Measurements from ENCODE around the genes SIGLEC14, ZNF528, ZNF534, ZNF611, ZNF888, ZNF665 and ZNF677.

DNA sequence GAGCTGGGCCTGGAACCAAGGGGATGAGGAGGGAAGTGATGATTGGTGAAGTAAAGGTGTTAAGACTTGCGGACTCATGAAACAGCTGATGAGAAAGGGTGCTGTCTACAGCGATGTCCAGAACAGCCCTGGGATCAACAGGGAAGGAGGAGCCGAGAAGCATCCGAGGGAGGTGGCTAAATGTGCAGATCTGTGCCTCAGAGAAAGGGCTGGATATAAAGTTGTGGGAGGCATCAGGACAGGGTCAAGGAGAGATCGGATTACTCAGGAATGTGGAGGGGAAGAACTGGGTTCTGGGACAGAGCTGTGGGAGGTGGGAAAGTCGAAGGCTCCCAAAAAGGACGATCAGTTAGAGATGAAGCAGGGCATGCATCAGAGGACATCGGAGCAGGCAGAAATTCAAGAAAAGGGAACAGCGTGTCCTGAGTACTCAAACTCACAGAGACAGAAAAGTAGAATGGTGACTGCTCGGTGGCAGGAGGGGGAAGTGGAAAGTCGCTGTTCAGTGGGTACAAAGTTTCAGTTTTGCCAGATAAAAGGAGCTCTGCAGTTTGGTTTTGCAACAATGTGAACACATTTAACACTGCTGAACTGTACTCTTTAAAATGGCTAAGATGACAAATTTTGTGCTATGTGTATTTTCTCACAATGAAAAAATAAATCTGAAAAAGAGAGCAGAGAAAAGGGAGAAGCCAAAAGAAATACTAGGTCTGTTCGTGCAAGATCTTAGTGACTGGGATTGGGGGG is 1.8 kb downstream of the SIGLEC14 start:
- PRO-cap, 2 experiments, result no peak in any of the 2 experiments

GRCh38 chr19:51646662-51646997 is at the start of gene SIGLEC14:
TSS of gene SIGLEC14 (minus strand) at chr19:51646825.
- PRO-cap, 2 experiments, result no peak in any of the 2 experiments

GRCh38 chr19:51743450-51743875 is 8.2 kb downstream of the FPR1 start:
- PRO-cap, 2 experiments, result no peak in any of the 2 experiments

DNA sequence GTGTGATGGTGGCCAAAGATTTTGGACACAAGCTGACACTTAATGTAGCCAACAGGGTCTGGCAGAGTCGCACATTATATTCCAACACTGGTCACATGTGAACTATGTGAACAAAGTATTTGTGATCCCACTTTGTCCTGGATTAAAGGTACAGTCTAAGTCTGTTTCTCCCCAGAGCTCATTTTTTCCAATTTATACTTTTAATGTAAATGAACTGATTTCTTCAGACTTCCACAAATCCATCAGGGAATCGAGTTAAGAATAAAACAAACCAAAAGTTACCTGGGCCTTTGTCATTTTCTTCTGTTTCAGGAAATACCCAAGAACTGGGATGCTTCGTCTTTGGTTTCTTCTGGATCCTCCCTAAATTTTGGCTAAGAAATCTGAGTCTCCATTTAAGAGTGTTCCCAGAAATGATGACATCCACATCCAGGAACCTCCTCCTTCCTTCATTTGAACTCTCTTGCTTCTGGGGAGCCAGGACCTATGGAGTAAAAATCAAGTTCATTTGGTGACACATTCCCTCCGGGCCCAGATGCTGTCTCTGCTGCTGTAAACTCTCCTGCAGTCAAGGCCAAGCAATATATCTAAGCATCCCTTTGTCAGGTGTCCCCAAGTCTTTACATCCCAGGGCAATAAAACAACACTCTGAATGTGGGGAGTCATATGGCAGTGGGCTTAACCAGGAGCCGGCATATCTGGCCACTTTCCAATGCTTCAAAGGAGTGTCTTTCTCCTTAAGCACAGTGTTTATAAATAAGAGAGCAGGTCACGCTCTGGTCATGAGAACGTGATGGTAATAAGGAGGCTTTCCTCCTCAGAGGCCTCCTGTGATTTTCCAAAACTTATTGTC is 4.8 kb downstream of the ZNF649 start:
- PRO-cap, 2 experiments, result no peak in any of the 2 experiments

GRCh38 chr19:52226071-52226424 is 36.2 kb downstream of the PPP2R1A start:
- PRO-cap, 2 experiments, result no peak in any of the 2 experiments

DNA sequence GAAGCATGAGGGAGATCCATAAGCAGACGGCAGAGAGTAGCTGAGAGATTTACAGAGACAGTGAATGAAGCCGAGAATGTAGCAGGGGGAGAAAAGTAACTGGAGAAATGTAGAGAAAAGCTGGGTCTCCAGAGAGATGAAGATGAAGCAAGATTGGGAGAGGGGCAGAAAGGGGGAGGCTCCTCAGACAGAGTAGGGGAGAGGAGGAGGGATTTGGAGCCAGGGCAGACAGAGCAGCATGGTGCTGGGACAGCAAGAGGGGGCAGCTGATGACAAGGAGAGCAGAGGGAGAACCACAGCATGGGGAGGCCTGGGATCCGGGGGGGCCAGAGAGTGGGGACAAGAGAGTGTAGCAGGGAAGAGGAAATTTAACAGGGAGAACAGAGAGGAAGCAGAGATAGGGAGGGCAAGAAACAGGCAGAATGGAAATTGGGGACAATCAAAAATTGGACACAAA is 975 bp downstream of the ZNF610 start:
- PRO-cap, 2 experiments, result no peak in any of the 2 experiments

- PRO-cap, 2 experiments, result peak in 2 of 2 experiments; most common plus-strand start chr19:52397849 (in 2); most common minus-strand start chr19:52397784 (in 2)
These were observed at the start of gene ZNF528 for GRCh38 chr19:52397501-52398050. TSS of gene ZNF528 (plus strand) at chr19:52397849.

GRCh38 chr19:52428842-52429412 is at the start of gene ZNF534:
TSS of gene ZNF534 (plus strand) at chr19:52429148.
- PRO-cap, 2 experiments, result no peak in any of the 2 experiments

- PRO-cap, 2 experiments, result no peak in any of the 2 experiments
These were observed 1.2 kb downstream of the ZNF808 start for GRCh38 chr19:52528529-52529195.

GRCh38 chr19:52533846-52534302 is 6.4 kb downstream of the ZNF808 start:
- PRO-cap, 2 experiments, result no peak in any of the 2 experiments

GRCh38 chr19:52558677-52559208 is 11.3 kb upstream of the ZNF701 start:
- PRO-cap, 2 experiments, result no peak in any of the 2 experiments

- PRO-cap, 2 experiments, result peak in 2 of 2 experiments; most common plus-strand start chr19:52601301 (in 2); most common minus-strand start chr19:52601021 (in 1)
These were observed 30.9 kb downstream of the ZNF701 start for GRCh38 chr19:52600664-52601646.

DNA sequence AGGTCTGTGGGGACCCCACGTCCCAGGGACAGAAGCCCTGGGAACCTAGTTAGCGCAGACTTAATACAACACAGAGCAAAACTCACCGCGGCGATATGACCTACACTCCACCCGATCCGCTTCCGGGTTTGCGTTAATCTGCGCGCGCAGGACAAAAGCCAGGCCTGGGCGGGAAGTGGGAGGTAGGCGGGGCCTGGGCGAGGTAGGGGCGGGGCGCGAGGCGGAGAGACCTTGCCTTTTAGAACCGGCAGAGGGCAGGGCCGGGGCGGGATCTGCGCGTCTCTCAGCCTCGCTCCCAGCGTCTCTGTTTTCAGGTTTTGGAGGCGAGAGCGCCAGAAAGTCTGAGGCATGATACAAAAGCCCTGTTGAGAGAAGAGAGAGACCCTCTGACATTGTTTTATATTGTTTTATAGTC is at the start of gene ZNF611:
TSS of gene ZNF611 (minus strand) at position 130 of the 415 bp plus-strand sequence.
- PRO-cap, 2 experiments, result peak in 2 of 2 experiments; most common plus-strand start position 257 of the sequence (in 1); most common minus-strand start position 130 of the sequence (in 2)

DNA sequence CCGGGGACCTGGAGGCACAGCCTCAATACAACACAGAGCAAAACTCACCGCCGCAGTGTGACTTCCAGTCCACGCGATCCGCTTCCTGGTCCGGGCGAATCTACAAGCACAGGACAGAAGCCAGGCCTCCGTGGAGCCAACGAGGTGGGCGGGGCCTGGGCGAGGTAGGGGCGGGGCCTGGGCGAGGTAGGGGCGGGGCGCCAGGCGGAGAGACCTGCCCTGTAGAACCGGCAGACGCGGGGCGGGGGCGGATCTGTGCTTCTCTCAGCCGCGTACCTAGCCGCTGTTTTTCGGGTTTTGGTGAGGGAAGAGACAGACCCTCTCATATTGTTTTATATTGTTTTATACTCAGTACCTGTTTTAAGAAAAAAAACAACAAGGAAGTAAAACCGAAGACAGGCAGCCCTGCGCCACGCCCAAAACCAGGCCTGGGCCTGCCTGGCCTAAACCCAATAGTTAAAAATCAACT is at the start of gene ZNF888:
TSS of gene ZNF888 (minus strand) at position 108 of the 469 bp plus-strand sequence.
- PRO-cap, 2 experiments, result peak in 2 of 2 experiments; most common plus-strand start position 224 of the sequence (in 2); most common minus-strand start position 102 of the sequence (in 2)

GRCh38 chr19:52945590-52946369 is 16.9 kb downstream of the ZNF816 start:
- PRO-cap, 2 experiments, result no peak in any of the 2 experiments

GRCh38 chr19:53193109-53193802 is at the start of gene ZNF665:
TSS of gene ZNF665 (minus strand) at chr19:53193358.
- PRO-cap, 2 experiments, result peak in 2 of 2 experiments; most common plus-strand start chr19:53193463 (in 2); most common minus-strand start chr19:53193344 (in 2)

DNA sequence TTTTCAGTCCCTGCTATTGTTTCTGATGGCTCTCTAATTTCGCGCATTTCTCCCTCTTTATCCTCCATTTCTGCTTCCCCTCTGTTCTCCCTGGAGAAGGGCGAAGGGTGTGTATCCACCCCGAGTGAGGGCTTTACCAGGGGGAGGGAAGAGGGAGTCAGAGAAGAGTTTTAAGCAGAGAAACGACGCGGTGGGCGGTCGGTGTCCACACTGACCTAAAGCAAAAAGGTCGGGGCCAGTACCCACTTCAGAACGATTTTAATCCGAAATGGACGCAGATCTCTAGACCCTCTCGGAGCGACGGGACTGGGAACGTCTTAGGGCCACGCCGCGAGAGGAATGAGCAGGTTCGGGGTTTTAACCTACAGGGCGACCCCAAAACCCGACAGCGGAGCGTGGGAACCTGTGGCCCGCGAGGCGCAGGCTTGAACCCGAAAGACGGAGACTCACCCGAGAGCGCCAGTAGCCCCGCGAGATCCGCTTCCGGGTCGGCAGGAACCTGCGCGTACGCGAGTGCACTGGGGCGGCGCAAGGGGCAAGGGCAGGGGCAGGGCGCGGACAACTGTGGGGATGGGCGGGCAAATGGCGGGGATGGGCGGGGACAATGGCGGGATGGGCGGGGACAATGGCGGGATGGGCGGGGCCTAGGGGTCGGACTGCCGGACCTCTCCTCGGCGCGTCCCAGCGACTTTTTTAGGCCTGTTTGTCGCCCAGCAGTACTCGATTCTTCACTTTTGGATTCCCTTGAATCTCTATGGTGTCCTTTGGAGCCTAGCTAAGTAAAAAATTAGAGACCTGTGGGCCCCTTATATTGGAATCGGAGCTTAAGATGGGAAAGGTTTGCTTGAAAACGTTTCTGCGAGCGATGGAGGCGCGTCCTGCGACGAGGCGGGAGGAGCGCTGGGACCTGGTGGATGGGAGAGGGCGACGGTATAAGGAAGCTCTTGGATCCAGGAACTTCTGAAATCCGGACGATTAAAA is at the start of gene ZNF677:
TSS of gene ZNF677 (minus strand) at position 490 of the 981 bp plus-strand sequence.
- PRO-cap, 2 experiments, result peak in 2 of 2 experiments; most common plus-strand start position 625 of the sequence (in 2); most common minus-strand start position 427 of the sequence (in 1)

GRCh38 chr19:53538894-53539279 is 942 bp downstream of the ZNF331 start:
- PRO-cap, 2 experiments, result no peak in any of the 2 experiments

GRCh38 chr19:53545792-53546303 is 7.9 kb downstream of the ZNF331 start:
- PRO-cap, 2 experiments, result no peak in any of the 2 experiments

GRCh38 chr19:53578043-53578523 is 40.1 kb downstream of the ZNF331 start:
- PRO-cap, 2 experiments, result no peak in any of the 2 experiments